ENCODE results near the genes PPP1R14D, TYRO3 and SPTBN5.

DNA sequence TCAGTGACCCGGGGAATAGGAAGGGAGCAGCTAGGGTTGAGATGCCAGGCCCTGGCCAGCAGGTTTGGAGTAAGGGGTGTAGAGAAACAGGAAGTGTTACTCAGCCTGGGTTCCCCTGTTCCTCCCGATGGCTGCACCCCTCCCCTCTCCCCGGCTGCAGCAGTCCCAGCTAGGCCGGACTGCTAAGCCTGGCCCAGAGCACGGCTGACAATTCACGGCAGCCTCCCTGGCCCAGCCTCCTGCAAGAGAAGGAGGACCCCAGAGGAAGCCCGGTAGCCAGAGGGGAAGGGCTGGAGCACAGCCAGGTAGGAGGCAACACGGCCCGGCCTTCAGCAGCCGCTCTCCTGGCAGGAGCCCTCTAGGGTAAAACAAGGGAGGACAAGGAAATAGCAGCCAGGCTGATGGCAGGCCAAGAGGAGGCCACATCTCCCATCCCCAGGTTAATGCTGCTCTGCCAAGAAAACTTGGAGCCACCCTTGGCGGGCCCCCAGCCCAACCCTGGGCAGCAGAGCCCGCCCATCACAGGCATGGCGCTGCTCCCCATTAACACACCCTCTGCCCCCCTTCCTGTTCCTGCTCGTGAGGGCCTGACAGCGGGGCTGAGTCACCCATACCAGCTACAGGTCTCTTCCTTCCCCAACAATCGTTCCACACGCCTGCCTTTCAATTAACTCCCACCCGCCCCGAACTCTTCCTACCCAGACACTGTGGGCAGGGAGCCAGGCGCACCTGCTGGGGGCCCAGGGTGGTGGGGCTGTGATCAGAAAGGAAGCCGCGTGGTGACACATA is 575 bp upstream of the C15orf62 start:
- PRO-cap = no peak

DNA sequence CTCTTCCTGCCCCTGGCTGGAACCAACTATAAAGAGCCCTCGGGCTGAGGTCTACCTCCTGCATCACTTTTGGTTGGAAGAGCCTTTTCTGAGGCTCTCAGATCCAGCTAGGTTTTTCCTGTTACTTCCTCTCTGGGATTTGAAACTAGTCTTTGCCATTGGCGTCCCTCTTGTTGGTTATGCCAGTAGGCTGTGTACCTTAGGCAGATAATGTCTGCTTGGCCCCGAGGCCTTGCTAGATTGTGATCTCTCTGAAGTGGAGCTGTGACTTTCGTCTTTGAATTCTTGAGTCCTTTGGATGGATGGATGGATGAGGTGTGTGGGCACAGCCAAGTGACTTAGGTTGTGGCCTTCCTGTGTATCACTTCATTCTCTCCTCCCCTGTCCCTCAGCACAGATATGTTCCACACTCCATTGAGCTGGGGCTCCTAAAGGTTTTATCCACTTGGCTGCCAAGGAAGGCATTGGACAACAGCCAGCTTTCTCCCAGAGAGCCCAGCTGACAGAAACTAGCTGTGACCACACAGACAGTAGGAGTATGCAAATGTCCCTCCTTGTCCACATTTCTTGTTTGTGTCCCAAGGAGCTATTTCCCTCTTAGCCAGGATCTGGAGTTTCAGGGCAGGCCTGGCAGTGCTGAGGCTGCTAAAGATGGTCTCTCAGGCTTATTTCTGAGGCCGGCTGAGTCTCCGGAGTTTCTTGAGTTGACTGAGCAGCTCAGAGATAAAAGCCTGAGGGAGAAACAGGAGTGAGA is 7.9 kb upstream of the DNAJC17 start:
- PRO-cap = no peak

GRCh38 chr15:40828536-40829536 is at the start of gene PPP1R14D:
PPP1R14D (minus strand) TSS chr15:40828708.
- PRO-cap = no peak

GRCh38 chr15:40932631-40933102 is 3.5 kb downstream of the DLL4 start:
- PRO-cap = no peak

DNA sequence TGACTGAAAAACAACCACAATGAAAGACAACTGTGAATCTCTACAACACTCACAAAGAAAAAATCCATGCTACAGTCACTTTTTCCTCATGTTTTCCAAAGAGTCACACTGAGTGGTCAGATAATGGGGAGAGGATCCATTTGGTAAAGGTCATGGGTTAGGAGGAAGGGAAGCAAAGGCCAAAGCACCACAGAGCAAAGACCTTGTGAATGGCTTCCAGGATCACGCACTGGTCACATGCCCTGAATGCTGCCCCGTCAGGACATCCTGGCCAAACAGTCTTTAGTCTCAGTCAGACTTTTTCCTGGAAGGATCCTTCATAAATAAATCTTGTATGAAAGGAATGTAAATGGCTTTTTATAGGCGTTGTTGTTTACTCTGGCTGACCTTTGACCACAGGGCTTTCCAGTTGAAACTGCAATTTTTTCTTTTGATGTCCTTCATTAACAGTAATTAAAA is 48.2 kb downstream of the CHAC1 start:
- PRO-cap = no peak

DNA sequence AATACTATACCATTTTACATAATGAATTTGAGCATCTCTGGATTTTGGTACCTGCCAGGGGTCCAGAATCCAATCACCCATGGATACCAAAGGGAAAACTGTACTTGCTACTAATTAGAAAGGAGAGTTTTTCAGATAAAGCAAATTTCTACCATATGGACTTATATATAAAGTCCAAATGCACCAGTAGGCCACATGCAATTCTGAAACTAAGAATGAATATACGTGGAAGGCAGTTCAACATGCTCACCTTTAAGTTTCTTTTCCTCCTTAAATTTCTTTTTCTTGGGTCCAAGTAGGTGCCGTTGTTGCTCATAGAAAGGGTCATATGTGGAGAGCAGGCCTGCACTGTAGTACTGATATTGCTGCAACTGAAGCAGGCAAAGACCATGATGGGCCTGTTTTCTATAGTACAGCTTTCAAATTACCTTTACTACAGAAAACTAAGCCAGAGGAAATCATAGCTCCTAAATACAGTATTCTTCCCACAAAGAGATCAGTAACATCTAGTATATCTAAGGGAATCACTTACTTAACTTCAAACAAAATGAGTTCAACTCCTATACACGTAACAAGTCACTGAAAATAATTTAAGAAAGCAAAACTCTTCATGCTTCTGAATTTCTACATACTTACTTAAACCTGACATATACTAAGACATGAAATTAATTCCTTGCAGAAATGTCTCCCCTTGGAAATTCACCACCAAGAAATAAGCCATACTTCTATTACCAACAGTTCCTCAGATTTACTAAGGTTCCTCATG is 28.6 kb downstream of the INO80 start:
- PRO-cap = no peak

DNA sequence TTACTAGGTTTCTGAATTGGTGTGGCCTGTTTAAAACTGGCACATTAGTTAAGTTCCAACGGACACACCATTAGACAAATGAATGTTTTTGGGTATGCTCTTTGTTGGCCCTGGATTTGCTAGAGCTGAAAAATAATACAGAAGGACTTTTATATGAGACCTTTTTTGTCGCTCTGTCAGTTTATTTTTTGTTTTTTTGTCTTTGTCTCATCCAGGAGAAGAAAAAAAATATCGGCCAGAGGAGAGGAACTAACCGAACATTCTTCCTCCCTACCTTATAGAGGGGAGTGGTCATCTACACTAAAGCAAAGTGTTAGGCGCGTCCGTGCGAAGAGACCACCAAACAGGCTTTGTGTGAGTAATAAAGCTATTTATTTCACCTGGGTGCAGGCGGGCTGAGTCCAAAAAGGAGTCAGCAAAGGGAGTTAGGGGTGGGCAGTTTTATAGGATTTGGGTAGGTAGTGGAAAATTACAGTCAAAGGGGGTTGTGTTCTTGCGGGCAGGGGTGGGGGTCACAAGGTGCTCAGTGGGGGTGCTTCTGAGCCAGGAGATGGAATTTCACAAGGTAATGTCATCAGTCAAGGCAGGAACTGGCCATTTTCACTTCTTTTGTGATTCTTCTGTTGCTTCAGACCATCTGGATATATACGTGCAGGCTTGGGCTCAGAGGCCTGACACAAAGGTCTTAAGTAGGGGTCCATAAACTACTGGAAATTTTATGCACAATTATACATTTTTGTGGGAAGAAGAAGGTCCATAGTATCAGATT is 47.2 kb downstream of the OIP5 start:
- PRO-cap = no peak

- PRO-cap = no peak
These were observed 17.5 kb downstream of the NUSAP1 start for GRCh38 chr15:41349907-41350842.

DNA sequence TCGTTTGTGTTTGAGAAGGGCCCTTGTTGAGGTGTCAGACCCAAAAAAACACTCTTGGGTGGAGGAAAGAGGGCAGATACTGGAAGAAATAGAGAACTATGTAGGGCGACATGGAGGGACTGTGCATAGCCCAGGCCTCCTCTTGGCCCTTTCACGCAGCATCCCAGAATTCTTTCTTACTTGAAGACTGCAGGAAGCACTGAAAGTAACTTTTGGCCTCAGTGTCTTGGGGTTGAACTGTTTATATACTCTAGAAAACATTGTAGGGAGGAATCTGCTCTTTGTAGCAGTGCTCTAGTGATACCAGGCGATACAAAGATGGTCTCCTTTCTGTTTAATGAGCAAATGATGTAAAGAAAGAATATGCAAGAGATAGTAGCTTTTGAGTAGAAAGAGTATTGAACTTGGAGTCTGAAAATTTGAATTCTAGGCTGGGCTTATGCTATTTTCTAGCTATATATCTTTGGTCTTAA is 1.0 kb downstream of the RTF1 start:
- PRO-cap = no peak

- PRO-cap = no peak
These were observed 2.0 kb downstream of the ITPKA start for GRCh38 chr15:41495293-41496549.

DNA sequence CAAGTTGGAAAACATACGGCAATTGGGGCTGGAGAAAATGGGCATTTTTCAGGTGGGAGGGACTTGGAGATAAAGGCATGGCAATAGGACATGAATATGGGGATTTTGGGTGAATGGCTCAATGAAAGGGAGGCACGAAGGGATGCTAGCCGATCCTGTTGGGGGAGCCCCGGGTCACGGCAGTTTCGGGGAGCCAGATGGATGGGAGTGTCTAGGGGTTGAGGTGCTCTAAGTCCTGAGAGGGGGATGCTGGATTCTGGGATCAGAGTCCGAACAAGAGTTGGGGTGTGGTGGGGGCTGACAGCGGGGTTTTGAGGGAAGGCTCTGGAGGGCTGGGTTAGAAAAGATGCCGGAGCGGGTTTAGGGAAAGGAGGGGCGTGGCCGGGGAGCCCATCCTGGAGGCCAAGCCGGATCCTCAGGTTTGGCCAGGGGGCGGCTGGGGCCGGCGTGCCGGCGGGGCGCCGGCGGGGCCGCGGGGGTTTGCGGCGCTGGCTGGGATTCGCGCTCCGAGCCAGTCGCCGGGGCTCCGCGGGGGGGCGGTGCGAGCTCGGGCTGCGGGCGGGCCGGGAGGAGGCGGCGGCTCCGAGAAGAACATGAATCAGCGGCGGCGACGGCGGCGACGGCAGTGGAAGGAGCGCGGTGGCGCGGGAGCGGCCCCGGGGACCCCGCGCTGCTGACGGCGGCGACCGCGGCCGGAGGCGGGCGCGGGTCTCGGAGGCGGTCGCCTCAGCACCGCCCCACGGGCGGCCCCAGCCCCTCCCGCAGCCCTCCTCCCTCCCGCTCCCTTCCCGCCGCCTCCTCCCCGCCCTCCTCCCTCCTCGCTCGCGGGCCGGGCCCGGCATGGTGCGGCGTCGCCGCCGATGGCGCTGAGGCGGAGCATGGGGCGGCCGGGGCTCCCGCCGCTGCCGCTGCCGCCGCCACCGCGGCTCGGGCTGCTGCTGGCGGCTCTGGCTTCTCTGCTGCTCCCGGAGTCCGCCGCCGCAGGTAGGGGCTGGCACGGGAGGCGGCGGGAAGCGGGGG is at the start of gene TYRO3:
Gene TYRO3 (plus strand): TSS at position 815 of the 1,020 bp plus-strand sequence.
- PRO-cap = unidirectional peak, plus-strand start at position 596 of the sequence

DNA sequence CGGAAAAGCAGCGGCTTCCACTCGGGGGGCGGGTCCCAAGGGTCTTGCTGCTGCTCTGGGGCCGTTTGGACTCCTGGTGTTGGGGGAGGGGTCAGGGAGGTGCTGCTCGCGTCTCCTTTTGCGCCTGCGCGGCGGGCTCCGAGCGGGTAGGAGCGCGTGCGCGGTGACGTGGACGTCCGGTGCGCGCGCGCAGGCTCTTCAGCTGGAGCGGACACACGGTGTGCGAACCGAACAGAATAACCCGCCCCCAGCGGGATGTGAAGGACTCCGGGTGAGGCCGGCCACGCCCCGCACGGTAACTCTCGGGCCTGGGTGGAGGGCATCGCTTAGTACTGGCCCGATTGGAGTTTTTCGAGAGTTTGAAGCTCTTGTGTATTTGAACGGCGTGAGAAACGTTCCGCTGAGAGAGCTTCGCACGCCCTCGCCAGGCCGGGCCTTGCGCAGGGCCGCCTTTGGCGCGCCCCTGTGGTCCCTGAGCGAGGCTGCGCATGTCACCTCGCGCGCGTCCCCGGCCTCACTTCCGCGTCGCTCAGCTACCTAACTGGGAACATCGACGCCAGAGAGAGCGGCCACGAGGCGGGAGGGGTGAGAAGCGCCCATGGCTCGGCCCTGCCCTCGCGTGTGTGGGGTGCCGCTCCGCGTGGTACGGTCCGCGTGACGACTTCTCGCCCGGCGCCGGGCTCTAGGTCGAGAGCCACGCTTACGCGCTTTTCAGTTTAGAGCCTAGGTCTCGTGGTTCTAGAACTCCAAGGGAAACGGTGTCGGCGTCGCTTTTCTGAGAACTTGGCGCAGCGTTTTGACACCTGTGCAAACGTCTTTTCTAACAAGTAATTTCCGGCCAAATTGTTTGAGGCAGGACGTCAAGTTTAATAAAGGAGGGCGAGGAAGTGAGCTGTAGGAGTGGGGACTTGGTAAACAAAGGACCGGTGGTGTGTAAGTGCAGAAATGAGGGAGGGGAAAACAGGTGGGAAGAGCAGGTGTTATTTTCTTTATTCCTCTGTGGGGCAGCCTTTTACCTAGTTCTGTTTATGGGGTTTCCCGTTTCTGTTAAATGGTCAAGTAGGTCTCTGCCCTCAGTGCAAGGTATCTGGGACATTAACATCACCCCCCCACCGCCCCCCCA is 101.6 kb downstream of the TYRO3 start:
- PRO-cap = no peak

DNA sequence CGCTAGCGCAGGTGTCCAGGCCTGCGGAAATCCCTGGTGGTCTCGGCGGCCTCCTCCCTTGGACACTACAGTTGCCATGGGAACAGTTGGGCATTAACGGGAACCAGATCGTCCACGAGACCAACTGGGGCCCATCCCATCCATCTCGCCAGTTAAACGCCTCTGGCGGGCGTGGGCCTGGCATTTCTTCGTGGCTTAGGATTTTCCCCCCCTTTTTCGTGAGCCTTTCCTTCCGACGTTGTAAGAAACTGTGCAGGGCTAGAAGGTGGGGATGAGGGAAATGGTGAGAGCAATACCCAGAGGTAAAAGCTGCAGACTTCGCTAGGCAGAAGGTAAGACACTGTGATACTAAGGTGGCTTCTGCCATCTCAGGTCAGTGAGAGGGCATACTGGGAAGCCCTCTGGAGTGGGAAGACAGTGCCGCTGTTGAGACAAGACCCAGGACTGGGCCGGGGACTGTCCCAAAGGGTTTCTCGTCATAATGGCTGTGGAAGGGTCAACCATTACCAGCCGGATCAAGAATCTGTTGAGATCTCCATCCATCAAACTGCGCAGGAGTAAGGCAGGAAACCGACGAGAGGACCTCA is 604 bp downstream of the MAPKBP1 start:
- PRO-cap = no peak

GRCh38 chr15:41804873-41805481 is 22.9 kb upstream of the JMJD7 start:
- PRO-cap = no peak

DNA sequence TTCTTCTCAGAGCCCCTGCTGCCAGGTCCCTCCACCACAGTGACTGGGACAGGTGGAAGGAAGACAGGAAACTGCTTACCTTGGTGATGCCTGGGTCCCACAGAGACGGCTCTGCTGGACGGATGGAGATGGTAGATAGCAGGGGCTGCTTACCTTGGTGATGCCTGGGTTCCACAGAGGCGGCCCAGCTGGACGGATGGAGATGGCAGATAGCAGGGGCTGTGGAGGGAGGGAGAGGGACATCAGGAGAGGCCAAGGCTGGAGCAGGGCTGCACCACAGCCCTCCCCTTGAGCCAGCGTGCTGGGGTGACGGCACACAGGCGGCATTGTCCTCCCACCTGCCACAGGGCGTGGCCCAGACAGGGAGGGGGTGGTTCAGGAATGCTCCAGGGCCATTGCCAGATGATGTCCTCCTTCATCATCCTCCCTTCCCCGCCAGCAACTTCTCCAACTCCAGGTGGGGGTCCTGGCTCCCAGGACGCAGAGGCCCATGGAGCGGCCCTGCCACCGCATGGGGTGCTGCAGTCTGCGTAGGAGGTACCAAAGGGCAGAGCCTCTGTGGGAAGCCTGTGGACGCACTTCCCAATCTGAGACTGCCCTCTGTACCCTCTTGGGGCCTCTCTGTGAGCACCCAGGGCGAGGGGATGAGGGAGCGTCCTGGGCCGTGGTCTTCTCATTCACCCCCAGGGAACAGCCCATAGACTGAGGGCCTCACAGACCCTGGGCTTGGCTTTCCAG is at the start of gene SPTBN5:
Gene SPTBN5 (minus strand): TSS at position 308 of the 738 bp plus-strand sequence.
- PRO-cap = no peak

GRCh38 chr15:41916241-41917134 is 22.6 kb upstream of the SPTBN5 start:
- PRO-cap = no peak

- PRO-cap = no peak
These were observed 39.1 kb upstream of the SPTBN5 start for GRCh38 chr15:41932860-41933399.

DNA sequence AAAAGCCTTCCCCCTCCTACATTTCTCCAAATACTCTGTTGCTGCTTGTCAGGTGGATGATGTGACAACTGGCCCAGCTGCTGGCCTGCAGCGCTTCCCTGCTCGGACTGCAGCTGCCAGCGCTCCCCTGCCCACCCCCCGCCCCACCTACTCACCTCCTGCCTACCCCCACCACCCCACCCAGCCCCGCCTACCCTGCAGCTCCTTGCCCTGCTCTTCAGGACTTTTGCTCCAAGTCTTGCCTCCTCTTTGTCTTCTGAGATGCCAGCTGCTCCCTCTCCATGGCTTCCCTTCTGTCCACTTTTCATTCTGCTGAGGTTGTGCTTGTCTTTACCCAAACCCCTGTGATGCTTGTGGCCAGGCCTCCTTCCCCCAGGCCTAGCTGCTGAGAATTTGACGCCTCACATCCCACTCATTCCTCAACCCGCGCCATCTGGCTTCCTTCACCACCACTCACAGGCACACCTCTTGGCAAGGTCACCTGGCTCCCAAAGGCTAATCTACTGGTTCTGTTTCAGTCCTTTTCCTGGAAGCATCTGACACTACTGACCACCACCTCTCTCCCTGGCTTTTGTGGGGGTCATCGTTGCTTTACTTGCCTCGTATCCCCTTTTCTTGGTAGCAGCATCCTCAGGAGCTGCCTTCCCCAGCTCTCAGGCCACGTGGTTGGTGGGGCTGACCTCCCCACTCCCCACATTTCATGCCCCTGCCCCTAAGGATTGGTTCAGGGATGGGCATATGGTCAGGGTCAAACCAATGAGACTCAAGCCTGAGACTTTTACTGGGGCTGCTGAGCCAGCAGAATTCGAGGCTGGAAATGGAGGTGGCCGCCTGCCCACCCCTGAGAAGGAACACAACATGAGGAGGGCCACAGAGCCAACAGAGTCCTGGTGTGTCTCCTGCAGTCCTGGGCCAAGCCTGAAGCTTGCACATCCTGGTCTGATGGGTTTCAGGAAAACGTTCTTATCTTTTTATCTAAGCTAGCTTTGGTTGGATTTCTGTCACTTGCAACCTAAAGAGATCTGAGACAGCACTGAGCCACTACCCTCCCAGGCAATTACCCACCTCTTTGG is 6.2 kb downstream of the EHD4 start:
- PRO-cap = no peak

- PRO-cap = unidirectional peak, plus-strand start at chr15:41971678
These were observed 1.1 kb downstream of the EHD4 start for GRCh38 chr15:41971069-41971915.

DNA sequence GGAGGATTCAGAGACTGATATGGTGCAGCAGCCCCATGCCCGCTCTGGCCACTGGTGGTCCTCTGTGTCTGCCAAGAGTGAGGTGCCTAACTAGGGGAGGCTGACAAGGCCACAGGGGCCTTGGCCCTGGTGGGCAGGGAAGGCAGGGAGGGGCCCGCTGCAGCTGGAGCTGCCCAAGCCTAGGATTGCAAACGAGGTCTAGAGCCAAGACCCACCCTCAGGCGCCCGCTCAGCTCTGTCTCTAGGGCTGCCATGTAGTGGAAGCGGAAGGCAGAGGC is 11.4 kb downstream of the PLA2G4D start:
- PRO-cap = no peak